GM12891 (cell line): Measurements from ENCODE around the genes ATPAF1, EFCAB14, CYP4A11, CYP4X1 and CMPK1.

- RRBS = no CpG with 5 or more reads among the region's 12 CpGs
Measured at GRCh38 chr1:46181105-46182236, 5.2 kb upstream of the P3R3URF start.

- RRBS = 8% methylated on average over 6 of the region's 49 CpGs
Measured at GRCh38 chr1:46246407-46247558, 780 bp upstream of the RAD54L start.

DNA sequence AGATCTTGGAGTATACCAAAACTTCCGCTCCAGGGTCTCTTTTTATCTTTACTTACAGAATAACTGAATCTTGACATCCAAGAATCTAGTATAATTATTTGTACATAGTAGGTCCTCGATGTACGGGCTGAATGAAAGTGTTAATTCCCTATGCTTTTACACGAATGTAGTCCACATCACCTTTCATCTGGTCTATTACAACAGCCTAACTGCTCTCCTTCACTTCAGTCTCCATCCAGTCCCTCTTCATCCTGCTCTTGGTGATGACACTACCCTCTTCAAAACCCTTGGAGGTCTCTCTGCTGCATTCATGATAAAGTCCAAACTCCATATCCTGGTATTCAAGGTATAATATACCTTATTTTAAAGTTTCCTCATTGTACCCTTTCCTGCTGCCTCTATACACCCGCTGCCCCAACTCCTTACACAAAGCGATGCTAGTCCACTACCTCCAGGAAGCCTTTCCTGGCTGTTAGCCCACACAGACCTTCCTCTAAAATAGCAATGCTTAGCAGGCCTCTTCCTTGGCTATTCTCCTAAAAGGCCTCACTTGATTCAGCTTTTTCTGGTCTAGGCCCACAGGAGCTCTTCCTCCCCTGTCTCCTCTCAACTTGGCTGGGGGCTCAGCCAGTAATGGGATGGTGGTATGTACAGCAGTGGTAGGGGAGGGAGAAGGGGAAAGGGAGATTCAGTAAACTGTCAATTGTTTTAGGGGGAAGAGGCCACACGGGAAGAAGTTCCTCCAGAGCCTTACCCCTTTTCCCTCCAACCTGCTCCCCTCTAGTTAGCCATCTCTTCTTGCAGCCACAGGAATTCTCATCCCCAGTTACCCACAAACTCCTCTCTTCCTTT is 2.8 kb downstream of the LRRC41 start:
- RRBS = no CpG with 5 or more reads among the region's 7 CpGs

DNA sequence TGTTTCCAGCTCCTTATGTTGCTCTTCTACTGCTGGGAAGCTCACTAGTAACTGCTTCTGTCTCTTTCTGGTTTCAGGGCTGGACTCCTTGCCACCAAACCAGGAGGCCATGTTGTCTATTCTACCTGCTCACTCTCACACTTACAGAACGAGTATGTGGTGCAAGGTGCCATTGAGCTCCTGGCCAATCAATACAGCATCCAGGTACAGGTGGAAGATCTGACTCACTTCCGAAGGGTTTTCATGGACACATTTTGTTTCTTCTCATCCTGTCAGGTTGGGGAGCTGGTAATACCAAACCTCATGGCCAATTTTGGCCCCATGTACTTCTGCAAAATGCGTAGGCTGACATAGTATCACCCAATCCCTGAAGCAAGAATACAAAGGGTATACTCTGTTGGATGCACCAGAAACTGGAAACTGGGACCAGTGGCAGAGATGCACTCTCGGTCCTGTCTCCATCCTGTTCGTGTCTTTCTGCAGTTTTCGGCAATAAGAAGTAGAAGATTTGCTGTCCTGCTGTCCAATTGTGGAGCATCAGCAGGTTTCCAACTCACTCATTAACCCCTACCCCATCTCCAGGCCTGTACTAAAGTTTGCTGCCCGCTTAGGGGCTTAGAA is 21.0 kb downstream of the NSUN4 start:
- RRBS = no CpG with 5 or more reads among the region's 7 CpGs

DNA sequence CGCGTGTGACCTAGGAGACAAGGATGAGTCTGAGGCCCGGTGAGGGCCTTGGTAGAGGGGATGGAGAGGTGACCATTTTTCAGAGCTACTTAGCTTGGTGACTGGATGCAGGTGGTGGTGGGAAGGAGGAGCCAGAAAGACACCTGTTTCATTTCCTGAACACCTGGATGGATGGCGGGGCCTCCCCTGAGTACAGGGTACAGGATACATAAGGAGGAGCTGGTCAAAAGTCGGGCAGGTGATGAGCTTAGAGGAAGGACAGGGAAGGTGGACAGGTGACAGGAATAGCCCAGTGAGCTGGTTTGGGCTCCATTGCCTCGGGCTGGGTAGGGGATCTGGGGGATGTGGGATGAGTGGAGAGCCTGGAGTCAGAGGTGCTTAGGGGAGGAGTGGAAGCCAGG is 6.3 kb downstream of the FAAH start:
- RRBS = no CpG with 5 or more reads among the region's 6 CpGs

- RRBS = no CpG with 5 or more reads among the region's 16 CpGs
Measured at GRCh38 chr1:46522187-46522978, 12.9 kb downstream of the TMEM275 start.

- RRBS = no CpG with 5 or more reads among the region's 2 CpGs
Measured at GRCh38 chr1:46658251-46658947, 9.8 kb downstream of the ATPAF1 start.

DNA sequence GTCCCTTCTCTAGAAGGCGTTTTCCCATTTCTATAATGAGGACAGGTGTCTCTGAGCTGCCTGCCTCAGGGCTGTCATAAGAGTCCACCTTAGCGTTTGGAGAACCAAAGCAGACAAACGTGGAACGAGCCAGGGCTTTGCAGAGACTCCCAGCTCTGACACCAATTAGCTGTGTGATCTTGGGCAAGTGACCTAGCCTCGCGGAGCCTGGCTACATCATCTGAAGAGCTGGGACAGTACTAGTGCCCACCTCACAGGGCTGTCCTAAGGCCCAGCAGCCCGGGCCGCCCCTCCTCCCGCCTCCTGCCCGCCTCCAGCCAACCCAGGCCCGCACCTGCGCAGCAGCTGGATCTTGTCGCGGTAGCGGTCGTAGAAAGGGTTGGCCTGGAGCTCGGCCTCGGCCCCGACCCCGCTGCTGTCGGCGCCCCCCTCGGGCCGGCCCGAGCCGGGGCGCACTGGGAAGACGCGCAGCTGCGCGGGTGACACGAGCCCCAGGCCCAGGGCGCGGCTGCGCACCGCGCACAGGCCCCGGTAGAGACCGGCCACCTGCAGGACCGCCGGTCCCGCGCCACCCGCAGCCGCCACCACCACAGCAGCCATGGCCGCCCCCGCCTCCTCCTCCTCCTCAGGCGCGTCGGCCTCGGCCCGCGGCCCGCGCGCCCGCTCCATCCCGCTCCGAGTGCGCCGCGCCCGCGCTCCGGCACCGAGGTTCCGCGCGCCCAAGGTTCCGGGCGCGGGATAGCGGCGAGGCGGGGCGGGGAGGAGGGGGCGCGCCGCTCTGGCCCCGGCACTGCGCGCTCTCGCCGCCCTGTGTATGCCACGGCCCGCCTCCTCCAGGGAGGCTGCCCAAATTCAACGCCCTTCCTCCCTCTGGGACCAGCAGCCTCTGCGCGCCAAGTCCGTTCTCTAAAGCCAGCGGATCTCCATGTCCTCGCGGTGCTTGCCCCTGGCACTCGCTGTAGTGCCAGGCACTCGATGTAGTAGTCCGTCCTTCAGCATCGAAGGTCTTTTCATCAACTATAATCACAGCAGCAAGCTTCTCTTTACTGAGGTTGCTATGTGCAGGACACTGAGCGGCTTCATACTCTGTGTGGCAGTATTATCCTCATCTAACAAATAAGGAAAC is at the start of gene ATPAF1:
ATPAF1 (minus strand) TSS at position 642 of the 1,126 bp plus-strand sequence.
- RRBS = 1% methylated on average over 23 of the region's 98 CpGs

DNA sequence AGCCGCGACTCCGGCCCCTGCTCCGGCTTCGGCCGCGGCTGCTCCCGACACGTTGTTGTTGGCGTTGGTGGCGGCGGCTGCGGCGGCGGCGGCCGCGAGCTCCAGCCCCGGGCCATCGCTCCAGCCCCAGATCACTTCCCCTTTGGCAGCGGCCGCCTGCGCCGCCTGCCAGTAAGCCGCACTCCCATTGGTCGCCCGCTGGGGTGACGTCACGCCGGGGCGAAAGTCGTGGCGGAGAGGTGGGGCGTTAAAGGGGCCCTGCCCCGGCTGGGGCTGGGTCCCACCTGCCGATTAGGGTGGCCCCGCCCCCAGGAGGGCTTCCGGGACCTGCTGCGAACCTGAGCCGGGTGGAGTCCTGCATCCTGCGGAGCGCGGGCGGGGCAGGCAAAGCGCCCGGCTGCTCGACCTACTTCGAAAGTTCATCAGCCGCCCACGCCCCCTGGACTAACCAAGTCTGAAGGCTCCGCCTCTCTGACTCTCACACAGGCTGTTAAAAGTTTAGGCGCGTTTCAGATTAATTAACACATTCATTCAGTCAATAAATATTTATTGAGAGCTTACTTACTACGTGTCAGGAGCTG is at the start of gene EFCAB14:
EFCAB14 (minus strand) TSS at position 138 of the 581 bp plus-strand sequence.
- RRBS = 1% methylated on average over 27 of the region's 54 CpGs

GRCh38 chr1:46757534-46758324 is 38.8 kb upstream of the EFCAB14 start:
- RRBS = no CpG with 5 or more reads among the region's 3 CpGs

DNA sequence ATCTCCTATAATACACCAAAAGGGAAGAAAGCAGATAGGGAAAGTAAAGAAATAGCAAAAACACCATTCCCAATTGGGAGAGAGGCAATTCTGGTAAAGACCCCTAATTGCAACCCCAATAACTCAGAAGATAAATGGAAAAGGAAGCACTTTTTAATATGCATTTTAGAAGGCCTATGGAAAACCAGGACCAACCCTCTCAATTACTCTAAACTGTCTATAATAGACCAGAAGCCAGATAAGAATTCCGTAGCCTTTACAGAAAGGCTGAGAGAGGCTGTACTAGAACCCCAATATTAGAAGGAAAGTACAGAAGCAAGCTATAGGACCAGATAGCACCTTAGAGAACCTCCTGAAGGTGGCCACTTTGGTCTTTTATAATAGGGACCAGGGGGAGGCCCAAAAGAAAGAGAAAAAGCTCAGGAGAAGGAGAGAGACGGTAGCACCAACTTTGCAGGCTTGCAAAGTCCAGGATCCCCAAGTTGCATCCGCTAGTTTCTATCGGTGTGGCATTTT is 66.0 kb downstream of the CYP4A11 start:
- RRBS = no CpG with 5 or more reads among the region's 4 CpGs

- RRBS = no CpG with 5 or more reads among the region's 2 CpGs
Measured at GRCh38 chr1:46927735-46928230, 13.5 kb downstream of the CYP4A11 start.

DNA sequence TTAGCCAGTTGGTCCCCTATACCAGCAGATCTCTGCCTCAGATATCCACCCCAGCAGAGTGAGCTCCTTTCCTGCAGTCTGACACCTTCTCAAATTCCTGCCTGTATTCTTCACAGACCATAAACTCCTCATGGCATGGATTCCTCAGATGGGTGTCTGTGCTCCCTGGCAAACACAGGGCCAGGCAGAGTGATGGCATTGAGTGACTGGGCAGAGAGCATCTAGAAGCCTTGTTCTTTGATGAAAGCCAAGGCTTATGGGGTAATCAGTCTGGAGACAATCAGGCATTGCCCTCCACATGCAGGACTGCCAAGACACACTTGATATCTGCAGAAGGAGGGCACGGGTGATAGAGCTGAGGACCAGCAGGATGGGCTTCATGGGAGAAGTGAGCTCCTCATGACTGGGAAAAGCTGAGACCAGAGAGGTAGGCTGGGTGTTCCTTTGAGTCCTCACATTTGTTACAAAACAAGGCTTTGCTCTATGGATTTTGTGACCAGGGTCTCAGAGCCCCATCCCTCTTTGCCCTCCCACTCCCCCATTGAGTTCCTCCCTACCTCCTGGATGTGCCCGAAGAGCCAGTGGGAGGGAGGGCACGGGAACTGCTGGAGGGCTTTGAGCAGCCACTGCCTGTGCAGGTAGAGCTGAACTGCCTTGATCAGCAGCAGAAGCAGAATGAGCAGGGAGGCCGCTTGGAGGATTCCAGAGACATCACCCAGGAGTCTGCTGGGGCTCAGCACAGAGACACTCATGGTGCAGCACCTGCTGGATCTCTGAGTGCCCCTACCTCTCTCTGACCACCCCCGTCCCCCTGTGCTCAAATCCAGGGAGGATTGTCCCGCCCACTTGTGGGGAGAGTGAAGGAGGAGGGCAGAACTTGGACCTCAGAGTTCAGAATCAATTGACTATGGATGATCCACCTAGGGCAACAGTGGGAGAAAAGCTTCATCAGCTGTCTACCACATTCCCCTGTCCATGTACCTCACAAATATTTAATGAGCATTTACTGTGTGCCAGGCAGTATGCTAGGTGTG is at the start of gene CYP4A11:
CYP4A11 (minus strand) TSS at position 795 of the 1,034 bp plus-strand sequence.
- RRBS = no CpG with 5 or more reads among the region's 6 CpGs

- RRBS = 11% methylated on average over 6 of the region's 52 CpGs
Measured at GRCh38 chr1:47023363-47024541, at the start of gene CYP4X1. CYP4X1 (plus strand) TSS chr1:47023669.

GRCh38 chr1:47333420-47334406 is at the start of gene CMPK1:
CMPK1 (plus strand) TSS chr1:47333790.
- RRBS = 1% methylated on average over 56 of the region's 105 CpGs

DNA sequence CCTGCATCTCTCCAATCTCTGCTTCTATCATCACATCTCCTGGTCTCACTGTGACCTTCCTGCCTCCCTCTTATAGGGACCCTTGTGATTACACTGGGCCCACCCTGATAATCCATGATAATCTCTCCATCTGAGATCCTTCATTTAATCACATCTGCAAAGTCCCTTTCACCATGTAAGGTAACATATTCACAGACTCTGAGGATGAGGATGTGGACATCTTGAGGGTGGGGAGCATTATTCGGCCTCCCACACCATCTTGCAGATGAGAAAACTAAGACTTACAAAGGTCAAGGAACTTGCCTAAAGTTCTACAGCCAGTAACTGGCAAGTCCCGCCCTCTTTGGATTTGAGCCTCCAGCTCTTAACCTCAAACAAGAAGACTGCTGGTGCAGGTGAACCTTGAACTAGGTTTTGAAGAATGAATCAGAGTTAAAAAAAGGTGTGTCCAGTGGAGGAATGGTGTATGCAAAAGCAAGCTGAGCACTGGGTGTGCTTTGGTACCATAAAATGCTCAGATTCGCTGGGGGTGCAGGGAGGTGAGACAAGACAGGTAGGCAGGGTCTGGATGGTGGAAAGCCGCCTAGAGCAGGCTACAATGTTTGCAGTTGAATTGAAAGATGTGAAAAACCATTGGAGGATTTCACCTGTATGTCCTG is 39.6 kb downstream of the FOXD2 start:
- RRBS = no CpG with 5 or more reads among the region's 4 CpGs

DNA sequence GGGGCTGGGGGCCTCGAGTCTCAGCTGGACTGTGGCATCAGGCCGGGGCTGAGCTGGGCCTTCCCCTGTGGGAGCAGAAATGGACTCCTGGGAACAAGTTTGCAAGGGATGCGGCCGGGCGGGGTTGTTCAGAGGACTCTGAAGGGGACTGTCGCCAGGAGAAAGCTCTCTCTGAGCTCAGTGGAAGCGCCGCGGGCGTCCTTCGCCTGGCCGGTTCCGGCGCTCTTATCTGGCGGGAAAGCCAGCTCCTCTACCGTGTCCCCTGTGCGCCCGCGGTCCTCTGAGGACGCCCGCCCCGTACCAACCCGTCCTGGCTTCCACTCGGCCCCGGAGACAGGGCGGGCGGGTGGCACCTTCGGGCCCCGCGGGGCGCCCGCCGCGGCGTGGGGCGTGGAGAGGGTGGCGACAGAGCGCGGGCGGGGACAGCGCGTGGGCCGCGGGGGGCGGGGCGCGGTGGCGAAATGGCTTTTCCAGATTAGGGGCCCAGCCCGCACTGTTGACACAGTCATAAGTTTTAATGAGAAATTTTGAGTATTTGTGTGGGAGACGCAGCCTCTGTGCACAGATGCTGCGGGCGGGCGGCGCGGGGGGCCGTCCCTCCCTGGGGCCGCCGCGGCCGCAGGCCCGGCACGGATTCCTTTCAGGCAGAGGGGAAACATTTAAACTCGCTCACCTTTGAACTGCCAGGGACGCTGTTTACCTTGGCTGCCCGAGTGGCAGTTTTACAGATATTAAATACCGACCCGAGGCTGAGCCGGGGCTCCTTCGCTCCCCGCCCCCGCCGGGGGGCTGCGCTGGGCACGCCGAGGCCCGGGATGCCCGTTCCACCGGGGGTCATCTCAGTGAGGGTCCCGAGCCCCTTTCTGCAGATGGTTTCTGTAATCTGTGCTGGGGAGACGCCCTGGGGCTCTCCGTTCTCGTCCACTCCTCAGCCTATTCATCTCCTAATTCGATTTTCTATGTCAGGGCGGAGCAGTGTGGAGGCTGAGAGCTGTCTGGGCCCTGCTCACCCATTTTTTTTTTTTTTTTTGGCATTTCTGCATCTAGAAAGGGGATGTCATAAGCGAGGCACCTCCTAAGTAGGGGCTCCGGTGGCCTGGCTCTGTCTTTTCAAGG is 70.4 kb downstream of the FOXD2 start:
- RRBS = 35% methylated on average over 4 of the region's 86 CpGs

DNA sequence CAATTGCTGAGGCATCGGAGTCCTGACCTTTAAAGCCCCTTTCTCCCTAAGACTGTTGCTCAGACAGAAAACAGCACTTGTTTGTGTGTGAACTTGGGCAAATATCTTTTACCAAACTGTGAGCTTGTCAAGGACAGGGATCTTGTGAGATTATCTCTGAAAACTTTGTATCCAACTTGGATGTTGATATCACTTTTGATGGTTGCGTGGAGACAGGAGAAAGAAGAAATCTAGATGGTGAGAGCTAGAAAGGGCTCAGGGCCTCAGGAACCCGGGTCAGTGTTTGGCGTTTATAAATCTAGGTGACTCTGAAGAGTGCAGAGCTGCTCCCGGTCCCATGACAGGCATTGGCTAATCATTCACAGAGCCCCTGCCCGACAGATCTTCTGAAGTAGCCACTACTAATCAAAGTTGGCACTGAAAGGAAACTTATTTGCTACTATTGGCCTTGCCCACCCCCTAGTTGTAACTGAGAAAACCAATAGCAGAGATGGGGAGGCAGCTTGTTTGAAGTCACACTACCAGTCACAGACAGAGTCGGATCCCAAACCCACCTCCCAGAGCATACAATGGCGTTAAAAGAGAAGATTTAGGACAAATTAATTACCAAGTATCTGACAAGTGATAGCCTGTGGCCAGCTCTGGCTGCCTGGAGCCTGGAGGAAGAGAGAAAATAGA is 122.4 kb downstream of the FOXD2 start:
- RRBS = no CpG with 5 or more reads among the region's 8 CpGs